ENCODE measurements around a stretch of chr16.

GRCh38 chr16:57631425-57631956 lies 3.1 kb downstream of the ADGRG1 start:
- RRBS = no CpG with 5 or more reads among the region's 10 CpGs

DNA sequence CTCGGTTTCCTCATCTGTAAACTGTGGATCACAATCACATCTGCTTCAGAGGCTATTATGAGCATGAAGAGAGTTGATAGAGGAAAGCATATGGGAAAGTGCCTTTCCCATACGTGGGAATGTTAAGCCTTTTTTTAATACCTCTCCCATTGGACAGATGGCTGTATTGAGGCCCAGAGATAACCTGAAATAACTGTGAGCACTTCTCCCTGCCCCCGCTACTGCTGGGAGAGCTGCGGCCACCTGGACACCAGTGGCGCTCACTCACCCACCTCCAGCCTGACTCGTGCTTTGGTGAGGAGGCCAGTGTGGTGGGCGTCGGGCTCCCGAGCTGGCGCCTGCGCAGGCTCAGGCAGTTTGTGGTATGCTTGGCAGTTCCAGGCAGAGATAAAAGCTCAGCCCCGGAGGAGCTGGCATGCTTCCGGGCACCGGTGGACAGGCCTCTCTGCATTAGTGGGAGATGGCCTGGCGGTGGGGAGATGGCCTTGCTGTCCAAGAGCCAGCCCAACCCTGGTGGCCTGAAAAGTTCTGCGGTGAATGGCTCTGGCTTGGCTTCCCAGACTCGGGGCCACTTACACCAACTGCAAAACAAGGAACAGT lies 4.0 kb downstream of the ADGRG1 start:
- RRBS = no CpG with 5 or more reads among the region's 17 CpGs

- RRBS = no CpG with 5 or more reads among the region's 16 CpGs
These were observed 10.2 kb upstream of the DRC7 start for GRCh38 chr16:57684242-57685063.

DNA sequence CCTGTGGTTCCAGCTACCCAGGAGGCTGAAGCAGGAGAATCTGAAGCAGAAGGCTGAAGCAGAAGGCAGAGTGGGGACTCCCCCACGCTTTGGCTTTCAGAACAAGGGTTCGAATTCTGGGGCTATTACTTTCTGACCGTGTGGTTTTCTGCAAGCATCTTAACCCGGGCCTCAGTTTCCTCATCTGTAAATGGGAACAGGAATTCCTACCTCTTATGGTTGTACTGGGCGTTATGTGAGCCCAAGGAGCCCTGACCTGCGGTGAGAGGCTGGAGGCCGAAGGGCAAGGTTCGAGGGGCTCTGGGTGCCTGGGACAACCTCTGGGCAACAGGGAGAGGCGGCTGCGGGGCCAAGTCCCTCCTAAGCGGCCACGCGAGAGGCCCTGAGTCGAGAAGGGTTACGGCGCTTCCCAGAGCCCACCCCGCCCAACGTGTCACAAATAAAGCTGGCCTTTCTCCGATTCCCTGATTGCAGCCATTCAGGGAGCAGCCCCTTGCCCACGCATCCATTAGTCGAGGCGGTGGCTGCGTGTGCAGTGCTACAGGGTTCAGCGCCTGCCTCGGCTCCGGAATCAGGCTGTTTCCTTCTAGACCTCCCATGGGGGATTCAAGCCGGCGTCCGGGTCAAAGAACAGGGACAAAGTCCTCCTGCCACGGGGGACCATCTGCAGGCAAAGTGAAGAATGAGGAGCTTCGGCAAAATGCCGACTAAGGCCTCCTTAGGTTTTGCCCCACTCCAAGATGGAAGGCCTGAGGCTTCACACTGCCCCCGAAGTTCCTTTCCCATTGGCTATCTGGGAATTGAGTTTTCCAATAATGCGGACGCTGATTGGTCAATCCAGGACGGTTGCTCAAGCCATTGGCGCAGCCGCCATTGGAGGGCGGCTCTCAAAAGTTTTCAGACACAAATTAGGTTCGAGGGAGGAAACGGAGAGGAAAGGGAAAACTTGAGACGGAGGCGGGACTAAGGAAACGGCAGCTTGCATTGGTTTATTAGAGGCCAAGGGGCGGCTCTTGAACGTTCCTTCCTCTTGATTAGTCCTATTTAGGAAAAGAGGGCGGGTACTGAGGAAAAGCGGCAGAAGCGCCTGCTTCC lies 655 bp upstream of the KATNB1 start:
- RRBS = no CpG with 5 or more reads among the region's 49 CpGs

DNA sequence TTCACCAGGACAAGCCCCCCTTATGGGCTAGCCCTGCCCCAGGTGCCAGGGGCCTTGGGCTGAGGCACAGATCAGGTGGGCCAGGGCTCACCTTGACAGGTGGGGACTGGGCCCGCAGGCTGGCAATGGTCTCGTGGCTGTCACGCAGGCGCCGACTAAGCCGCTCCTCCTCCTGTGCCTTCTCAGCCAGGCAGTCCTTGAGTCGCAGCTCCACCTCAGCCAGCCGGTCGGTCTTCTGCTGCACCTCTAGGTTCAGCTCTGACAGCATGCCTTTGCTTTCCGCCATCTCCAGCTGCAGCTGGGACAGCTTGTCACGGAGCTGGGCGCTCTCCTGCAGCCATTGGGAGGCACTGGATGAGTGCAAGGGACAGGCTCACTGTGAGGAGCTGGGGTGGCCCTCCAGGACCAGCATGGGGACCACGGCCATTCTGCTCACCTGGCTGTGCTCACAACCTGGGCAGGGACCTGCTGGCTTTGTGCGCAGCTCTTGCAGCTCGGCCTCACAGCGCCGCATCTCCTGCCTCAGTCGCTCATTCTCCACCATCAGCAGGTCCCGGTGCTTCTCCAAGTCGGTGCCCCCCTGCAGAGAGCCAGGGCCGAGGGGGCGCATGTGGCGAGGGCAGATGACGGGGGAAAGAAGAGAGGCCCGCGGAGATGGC lies 31.1 kb downstream of the KIFC3 start:
- RRBS = no CpG with 5 or more reads among the region's 26 CpGs

GRCh38 chr16:57802888-57803182 lies 544 bp upstream of the KIFC3 start:
- RRBS = no CpG with 5 or more reads among the region's 13 CpGs

GRCh38 chr16:57810192-57810721 lies 8.0 kb upstream of the KIFC3 start:
- RRBS = no CpG with 5 or more reads among the region's 11 CpGs

GRCh38 chr16:57890273-57890948 lies 80.5 kb downstream of the CNGB1 start:
- RRBS = 88% methylated on average over 3 of the region's 8 CpGs

GRCh38 chr16:58024239-58025344 lies 962 bp upstream of the MMP15 start:
- RRBS = 13% methylated on average over 32 of the region's 65 CpGs

DNA sequence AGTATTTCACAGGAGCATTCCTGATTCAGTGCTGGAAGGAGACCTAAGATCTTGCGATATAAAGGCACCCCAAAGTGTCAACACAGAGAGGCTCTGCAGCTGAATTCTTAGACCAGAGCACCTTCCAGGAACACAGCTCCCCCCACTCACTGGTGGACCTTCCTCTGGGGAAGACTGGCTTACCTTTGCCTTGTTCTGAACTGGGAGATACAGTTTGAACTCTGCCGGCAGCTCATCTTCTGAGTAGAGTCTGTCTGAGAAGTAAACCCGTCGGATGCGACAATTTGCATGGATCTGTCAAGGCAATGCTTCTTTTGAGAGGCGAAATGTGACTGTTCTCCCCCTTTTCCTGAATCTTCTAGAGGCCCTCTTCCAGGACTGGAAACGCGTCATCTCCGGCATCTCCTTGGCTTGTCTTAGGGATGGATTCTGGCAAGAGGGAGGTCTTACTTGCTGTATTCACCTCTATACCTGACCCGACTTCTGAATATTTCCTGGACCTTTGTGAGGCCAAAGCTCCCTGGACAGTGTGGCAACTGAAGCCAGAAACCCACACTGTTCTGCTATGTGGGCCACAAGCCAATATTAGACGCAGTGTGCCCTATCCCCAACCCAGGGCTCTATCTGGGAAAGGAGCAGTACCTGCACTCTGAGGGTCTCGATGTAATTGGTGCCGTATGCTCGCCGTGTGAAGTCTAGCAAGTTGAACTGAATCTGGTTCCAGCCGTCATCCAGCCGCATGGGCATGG lies 14.4 kb downstream of the CFAP20 start:
- RRBS = no CpG with 5 or more reads among the region's 17 CpGs

GRCh38 chr16:58125678-58126457 lies 3.3 kb downstream of the CFAP20 start:
- RRBS = no CpG with 5 or more reads among the region's 13 CpGs

DNA sequence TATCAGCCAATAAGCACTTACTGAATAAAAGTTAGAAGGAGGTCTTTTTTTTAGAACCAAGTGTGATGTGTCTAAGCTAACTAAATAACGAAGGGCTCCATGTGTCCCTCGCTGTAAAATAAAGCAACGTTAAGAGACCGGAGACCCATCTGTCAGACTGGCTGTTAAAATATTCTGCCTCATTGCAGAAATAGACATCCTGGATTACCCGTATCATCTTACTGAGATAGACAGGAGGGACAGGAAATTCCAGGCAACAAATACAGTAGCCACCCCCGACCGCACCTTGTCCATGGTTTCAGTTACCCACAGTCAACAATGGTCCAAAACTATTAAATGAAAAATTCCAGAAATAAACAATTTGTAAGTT lies 23.4 kb upstream of the PRSS54 start:
- RRBS = no CpG with 5 or more reads among the region's 7 CpGs

DNA sequence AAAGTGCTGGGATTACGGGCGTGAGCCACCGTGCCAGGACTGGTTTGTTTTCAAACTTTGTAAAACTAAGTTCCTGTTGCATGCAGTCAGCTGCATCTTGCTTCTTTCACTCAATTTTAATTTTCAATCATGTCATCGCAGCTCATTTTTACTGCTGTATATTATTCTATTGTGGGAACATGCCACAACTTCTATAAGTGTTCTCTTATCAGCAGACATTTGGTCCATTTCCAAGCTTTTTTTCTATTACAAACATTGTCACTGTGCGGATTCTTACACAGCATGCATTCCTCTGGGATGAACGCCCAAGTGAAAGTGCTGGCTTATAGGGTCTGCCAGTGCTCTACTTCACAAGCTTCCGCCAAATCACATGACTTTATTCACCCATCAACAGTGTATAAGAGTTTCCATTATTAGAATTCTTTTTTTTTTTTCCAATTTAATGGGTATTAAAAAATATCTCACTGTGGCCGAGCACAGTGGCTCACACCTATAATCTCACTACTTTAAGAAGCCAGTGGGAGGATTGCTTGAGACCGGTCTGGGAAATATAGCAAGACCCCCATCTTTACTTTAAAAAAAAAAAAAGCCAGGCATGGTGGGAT lies 22.8 kb downstream of the GINS3 start:
- RRBS = no CpG with 5 or more reads among the region's 9 CpGs

GRCh38 chr16:58459327-58459662 lies 40.6 kb upstream of the NDRG4 start:
- RRBS = no CpG with 5 or more reads among the region's 2 CpGs

- RRBS = no CpG with 5 or more reads among the region's 6 CpGs
These were observed 34.6 kb upstream of the NDRG4 start for GRCh38 chr16:58465462-58465657.

GRCh38 chr16:58471274-58471794 lies 28.6 kb upstream of the NDRG4 start:
- RRBS = no CpG with 5 or more reads among the region's 7 CpGs

GRCh38 chr16:58500324-58500940 lies 489 bp downstream of the NDRG4 start:
- RRBS = 0% methylated on average over 2 of the region's 22 CpGs

GRCh38 chr16:58543559-58543991 lies 28.3 kb downstream of the SETD6 start:
- RRBS = no CpG with 5 or more reads among the region's 9 CpGs

DNA sequence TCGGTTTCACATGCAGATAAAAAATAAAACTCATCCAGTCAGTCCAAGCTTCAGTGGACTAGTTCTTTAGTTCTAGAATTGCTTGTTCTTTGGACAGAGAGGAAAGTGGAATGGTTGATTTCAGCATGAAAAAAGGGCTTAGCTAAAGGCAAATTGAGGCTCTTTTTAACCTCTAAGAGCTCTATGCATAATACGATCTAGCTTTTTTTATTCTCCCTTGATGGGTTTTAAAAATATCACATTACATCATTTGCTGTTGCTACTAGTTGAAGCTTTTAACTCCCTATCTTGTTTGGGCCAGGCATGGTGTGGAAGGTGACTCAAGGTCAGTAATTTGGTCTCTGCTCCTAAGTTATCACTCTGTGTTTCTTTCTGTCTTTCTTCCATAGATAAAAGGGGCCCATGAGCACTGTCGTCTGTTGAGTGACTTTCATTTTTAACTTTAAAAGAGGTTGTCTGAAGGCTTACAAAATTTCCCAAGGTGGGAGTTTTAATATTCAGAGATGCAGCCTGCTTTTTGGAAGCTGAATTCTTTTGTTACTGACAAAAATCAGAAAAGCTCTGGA lies 58.1 kb upstream of the GOT2 start:
- RRBS = no CpG with 5 or more reads among the region's 3 CpGs

All from epithelial cell of prostate (primary cell).